Measurements from ENCODE around the genes UQCRHL, CLCNKA and ARHGEF19.

DNA sequence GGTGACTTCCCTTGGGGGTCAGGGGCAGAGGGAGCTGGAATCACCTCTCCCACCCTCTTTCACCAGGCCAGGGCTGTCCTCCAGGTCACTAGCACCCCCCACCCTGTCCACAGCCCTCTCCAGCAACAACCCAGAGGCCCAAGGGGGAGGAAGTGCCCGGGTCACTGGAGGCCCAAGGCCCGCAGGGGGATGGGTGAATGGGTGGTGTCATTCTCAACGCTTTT, 4.9 kb downstream of the TMEM82 start:
- PRO-cap: no peak

DNA sequence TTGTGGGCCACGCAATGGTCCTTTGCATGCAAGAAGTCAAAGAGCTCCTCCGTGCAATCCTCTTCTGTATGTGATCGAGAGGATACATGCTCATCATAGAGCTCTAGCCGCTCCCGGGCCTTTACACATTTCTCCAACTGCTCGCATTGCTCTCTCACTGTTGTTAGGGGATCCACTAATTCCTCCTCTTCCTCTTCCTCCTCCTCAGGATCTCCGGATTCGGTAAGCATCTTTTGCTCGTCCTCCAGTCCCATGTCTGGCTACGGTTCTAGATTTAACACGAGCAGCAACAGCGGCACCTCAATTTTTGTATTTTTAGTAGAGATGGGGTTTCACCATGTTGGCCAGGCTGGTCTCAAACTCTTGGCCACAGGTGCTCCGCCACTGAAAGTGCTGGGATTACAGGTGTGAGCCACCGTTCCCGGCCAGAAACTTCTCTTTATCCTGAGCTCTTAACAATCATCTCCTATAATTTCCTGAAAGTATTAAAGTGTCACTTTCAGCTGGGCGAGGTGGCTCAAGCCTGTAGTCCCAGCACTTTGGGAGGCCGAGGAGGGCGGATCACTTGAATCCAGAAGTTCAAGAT, at the start of gene UQCRHL:
TSS of gene UQCRHL (minus strand) at position 254 of the 586 bp plus-strand sequence.
- PRO-cap: no peak

DNA sequence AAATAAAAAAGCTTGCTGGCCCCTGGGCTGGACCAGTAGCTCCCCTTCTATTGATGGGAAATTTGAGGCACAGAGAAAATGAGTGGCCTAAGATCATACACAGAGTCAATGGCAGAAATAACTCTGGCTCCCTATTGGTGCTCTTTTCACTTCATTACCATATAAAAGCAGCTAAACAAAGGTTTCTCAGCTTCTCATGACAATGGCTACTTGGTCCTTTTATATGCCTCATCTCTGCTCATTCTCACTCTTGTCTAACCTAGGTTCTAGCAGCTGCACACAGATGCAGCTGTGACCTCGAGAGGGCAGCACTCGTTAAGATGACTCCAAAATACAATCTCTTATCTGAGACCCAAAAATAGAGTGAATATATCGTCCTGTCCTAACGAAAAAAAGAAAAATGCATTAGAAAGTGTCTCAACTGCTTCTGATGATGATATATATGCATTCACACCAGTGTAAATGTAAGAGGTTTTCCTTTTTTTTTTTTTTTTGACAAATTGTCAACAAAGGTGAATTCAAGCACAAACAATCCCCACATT, 8.0 kb upstream of the UQCRHL start:
- PRO-cap: no peak

DNA sequence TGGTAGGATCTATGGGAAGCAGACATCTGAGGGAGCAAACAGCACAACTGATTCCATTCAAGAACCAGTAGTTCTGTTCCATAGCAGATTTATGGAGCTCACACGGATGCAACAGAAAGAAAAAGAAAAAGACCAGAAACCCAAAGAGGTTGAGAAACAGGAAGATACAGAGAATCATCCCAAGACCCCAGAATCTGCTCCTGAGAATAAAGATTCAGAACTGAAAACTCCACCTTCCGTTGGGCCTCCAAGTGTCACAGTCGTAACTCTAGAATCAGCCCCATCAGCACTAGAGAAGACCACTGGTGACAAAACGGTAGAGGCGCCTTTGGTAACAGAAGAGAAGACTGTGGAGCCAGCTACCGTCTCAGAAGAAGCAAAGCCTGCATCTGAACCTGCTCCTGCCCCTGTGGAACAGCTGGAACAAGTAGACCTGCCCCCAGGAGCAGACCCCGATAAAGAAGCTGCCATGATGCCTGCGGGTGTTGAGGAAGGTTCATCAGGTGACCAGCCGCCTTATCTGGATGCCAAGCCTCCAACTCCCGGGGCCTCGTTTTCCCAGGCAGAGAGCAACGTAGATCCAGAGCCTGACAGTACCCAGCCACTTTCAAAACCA, 44.9 kb downstream of the ZBTB17 start:
- PRO-cap: no peak

DNA sequence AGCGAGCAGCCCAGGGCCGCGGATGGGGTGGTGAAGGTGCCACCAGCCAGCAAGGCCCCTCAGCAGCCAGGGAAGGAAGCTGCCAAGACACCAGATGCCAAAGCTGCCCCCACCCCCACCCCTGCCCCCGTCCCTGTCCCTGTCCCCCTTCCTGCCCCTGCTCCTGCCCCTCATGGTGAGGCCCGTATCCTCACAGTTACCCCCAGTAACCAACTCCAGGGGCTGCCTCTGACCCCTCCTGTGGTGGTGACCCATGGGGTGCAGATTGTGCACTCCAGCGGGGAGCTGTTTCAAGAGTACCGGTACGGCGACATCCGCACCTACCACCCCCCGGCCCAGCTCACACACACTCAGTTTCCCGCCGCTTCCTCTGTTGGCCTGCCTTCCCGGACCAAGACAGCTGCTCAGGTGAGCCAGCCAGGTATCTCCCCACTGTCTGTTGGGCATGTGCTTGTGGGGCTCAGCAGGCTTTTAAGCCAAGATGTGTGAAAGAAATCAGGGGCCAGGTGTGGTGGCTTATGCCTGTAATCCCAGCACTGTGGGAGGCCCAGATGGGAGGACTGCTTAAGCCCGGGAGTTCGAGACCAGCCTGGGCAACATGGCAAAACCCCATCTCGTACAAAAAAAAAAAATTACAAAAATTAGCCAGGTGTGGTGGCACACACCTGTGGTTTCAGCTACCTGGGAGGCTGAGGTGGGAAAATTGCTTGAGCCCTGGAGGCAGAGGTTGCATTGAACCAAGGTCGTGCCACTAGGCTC, 39.9 kb downstream of the ZBTB17 start:
- PRO-cap: no peak

GRCh38 chr1:15952610-15953277, 23.2 kb downstream of the ZBTB17 start:
- PRO-cap: no peak

DNA sequence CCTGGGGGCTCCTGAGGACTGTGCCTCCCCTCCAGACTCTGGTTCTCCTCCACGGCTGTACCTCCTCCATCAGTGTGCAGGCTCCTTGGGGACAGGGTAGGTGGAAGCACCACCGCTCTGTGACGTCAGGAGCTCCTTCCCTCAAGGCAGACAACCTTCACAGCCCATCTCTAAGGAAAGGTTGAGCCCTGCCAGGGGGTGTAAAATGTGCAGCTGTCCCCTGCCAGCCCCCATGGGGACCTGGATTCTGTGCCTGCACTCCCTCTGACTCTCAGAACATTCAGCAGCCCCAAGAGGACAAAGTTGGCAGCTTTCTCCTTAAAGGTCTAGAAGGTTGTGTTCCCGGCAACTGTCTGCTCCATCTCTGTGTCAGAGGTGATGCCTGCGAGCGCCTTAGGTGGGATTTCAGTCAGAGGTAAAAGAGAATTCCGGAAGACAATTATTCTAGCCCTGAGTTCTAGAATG, 558 bp upstream of the HSPB7 start:
- PRO-cap: no peak

- PRO-cap: no peak
Measured at GRCh38 chr1:16018834-16018965, 857 bp upstream of the HSPB7 start.

- PRO-cap: no peak
Measured at GRCh38 chr1:16021682-16022270, at the start of gene CLCNKA. TSS of gene CLCNKA (plus strand) at chr1:16022036.

- PRO-cap: no peak
Measured at GRCh38 chr1:16030212-16030550, 8.3 kb downstream of the CLCNKA start.

DNA sequence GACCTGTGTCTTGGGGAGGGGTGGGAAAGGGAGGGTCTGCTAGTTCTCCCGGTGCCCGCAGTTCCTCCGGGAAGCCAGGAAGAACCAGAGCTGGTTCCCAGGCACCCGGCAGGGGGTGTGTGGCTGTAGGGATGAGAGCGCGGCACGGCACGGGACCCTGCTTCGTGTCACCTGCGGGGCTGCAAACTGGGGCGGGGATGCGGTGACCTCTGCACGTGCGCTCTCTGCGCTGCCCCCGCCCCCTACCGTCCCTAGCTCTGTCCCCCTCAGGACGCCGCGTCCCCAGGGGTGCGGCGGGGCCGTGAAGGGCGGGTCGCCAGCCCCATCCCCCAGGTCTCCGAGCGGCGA, 461 bp downstream of the FAM131C start:
- PRO-cap: no peak

GRCh38 chr1:16079388-16079930, 6.0 kb upstream of the FAM131C start:
- PRO-cap: no peak

DNA sequence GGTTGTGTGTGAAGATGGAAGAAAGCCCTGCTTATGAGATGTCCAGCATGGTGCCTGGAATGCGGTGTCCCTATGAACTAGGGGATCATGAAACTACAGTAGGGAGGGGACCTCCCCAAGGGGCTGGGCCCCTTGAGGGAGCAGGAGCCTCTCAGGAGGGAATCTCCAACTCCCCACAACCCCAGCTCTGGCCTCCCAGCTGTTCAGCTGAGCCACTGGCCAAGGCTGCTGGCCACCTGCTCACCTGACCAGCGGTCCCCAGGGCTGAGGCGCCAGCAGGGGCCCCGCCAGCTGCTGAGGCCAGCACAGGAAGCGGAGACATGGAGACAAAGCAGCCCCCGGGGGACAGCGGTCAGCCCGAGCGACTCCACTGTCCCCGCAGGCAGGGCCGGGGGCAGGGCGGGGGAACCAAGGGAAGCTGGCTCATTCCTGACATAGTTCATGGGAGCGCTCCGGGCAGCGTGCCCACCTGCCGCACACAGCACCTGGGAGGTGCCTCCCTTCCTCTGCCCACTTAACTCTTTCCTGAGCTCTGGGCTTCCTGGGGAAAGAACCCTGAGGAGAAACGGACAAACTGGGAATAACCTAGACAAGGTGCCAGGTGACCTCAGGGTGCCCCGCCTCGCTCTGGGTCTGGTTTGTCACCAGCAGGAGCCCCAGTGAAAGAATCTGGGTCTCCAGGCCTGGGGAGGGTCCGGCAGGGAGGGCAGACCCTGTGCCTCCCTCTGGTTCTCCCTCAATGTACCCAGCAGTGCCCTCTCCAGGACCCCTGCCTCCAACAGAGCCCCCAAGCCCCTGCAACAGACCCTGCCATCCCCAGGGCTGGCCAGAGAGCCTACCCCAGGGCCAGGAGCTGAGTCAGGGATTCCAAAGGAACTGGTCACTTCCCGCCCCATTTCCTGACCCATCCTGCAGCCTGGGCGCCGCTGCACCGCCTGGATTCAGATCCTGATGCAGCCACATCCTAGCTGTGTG, 10.7 kb downstream of the EPHA2 start:
- PRO-cap: no peak

- PRO-cap: no peak
Measured at GRCh38 chr1:16150674-16151089, 5.2 kb downstream of the EPHA2 start.

DNA sequence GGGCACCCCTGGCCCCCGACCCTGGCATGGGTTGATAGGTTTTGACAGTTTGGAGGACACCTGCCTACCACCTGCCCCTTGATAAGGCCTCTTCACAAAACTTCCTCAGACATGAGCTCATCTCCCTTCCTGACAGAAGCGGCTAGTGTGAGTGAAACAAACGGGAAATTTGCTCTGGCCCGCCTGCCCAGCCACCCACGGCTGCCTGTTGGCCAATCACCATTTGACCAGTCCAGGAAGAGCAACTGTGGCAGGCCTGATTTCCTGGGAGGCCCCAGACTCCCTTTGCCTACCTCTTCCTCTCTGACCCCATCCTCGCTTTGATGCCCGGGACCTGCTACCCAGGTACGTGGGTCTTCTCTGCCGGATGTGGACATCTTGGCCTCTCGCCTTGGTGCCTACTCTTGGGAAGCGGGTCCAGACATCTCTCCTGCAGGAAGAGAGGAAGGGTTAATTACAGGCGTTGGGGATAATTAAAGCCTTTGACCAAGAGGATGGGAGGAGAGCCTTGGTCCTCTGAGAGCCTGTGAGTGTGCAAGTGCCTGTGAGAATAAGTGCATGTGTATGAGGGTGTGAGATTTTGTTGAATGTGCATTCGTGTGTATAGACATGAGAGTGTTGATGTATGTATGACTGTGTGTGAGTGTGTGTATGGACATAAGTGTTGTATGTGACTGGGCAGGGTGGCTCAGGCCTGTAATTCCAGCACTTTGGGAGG, 1.1 kb upstream of the EPHA2 start:
- PRO-cap: no peak

DNA sequence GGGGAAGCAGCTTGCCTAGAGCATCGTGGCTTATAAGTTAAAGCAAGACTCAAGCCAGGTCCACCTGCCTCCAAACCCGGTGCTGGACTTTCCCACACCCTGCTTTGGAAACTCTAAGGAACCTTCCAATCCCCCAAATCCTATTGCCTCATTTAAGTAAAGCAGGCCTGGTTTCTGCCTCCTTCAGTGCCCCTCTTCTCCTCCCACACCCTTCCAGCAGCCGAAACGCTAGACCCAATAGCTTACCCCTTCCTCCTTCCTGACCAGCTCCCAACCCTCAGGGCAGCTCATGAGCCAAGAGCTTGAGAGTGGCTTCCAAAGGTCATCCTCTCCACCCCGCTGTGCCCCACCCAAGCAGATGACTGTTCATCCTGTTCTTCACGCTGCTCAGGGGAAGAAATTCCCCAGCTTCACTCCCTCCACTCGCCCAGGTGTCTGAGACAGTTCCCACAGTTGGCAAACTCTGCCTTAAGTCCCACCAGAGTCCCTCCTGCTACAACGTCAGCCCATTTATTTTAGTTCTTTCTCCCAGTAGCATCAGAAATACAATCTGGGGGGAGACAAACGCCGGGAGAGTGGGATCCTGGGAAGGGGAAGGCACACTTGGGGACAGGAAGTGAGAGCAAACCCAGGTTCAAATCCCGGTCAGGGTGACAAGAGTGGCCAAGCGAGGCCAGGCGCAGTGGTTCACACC, 23.4 kb downstream of the ARHGEF19 start:
- PRO-cap: no peak

- PRO-cap: no peak
Measured at GRCh38 chr1:16212051-16213056, at the start of gene ARHGEF19. TSS of gene ARHGEF19 (minus strand) at chr1:16212652.

DNA sequence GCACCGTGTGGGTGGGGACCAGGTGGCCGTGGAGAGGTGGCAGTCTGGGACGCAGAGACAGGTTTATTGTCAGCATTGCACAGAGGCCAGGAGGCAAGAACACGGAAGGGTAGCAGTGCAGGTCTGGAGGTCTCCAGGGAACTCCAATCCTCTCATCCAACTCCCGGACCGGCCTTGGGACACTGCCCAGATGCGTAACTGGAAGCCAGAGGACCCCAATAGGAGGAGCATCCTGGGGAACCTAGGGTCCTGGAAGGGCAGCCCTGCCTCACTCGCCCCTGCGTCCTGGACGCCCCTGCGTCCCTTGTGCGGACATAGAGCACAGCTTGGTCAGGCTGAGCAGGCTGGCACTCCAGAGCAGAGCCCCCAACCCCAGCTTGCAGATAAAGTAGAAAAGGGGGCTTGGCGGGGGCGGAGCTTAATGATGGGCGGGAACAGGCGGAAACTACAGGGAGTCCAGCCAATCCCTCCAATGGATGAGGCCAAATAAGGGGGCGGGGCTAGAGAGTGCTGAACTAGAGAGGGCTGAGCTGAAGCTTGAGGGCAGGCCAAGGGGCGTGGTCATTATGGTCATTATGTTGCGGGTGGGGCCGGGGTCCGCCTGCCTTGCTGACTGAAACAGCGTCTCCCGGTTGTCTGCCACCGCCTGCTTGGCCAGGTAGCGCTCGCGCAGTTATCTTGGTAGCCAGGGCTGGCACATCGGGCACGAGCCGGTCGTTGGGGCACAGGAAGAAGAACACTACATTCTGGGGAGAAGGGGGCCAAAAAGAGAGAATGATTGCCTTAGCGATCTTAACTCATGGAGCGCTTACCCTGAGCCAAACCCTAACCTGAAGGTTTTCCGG, 3.6 kb upstream of the ARHGEF19 start:
- PRO-cap: unidirectional peak, plus-strand start at position 593 of the sequence

GRCh38 chr1:16235945-16236443, 989 bp downstream of the CPLANE2 start:
- PRO-cap: no peak

DNA sequence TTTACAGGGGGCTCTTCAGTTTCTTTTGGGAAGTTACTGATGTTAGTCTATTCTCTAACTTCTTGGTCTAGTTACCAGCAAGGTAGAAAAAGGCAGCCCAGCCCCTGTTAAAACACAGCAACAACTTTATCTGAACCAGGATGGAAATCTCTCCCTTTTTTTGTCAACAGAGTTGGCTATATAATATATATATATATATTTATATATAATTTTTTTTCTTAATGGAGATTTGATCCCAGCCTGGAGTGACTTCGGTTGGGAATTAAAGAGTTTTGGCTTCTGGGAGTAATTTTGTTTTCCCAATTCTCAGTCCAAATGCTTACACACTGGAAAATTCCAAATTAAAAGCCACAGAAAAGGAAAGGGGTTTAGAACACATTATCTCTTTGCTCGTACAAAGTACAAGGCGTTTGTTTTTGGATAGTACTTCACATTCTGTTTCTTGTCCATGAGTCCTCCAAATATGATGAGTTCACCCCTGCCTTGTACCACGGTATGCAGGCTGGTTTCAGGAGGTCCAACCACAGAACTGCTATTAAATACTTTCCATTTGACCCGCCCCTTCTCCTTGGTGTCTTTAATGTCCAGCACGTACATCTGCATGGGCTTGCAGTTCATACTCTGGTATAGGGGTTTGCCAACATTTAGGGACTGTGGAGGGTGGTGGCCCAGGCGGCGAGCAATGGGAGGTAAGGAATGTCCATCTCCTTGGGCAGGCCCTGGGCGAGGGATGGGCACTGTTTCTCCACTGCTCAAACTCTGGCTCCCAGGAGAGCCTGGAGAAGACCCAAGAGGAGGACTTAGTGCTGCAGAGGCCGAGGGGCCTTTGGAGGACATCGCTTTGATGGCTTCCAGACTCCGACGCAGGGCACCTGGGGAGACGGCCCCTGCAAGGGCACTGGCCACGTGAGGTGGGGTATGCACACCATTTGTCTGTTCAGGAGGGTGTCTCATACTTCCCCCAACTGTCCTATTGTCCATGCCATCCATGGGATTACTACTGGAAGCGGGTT, 13.6 kb upstream of the CPLANE2 start:
- PRO-cap: no peak